ENCODE measurements around the gene ARHGEF10L.

- RRBS: no CpG with 5 or more reads among the region's 15 CpGs
Measured at GRCh38 chr1:16859962-16860448, 61.7 kb upstream of the CROCC start.

DNA sequence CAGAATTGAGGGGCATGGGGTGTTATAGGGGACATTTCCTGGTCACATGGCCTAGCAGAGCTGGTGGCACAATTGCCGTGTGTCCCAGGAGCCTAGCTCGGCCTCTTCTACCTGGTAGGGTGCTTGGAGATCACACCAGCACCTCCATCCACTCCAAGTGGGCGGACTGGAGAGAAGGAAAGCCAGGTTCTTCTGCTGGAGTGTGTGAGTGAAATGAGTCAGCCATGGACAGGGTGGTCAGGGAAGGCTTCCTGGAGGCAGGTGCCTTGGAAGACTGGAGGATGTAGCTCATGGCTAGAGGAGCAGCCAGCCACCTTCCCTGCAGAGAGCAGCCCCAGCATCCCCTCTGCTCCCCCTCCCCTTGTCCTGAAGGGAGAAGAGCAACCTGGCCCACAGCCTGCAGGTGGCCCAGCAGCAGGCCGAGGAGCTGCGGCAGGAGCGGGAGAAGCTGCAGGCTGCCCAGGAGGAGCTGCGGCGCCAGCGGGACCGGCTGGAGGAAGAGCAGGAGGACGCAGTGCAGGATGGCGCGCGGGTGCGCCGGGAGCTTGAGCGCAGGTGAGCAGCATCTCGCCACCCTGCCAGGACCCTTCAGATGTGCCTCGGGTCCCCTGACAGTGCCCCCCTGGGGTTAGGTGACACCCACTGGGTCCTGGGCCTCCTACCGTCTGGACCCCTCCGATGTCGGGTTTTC lies 22.1 kb downstream of the CROCC start:
- RRBS: 93% methylated on average over 2 of the region's 22 CpGs

- RRBS: no CpG with 5 or more reads among the region's 17 CpGs
Measured at GRCh38 chr1:16971801-16972836, 8.3 kb downstream of the MFAP2 start.

GRCh38 chr1:16979206-16979595 lies 1.2 kb downstream of the MFAP2 start:
- RRBS: no CpG with 5 or more reads among the region's 9 CpGs

GRCh38 chr1:16981346-16981729 lies 918 bp upstream of the MFAP2 start:
- RRBS: no CpG with 5 or more reads among the region's 7 CpGs

DNA sequence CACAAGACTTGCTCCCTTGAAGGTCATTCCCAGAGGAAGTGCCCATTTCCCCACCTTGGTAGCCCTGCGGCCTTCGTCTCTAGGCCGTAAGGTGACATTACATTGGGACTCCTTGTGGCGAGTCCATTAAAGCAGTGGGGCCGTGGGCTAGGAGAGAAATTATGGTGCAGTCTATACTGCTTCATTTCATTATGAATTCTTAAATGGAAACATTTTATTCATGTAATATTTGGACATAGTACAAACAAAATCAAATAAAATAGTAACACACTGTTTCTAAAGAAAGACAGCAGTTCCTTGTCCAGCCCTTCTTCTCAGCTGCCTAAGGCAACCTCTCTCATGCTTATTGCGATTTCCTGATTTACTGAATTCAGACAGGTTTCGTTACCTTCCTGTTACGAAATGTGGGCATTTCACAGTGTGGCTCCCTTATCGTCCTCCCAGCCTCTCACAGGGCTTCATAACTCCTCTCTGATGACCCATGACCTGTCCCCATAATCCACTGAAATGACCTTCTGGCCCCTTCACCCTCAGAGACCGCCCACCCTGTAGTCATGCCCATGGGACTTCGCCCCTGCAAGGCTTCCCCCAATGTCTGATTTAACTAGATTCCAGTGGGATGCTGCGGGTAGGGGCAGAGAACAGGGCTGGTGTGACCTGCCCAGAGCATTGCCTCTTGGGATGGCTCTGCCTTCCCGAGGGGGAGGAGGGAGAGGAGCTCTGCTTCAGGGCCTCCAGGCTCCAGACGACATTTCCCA lies 20.8 kb downstream of the PADI2 start:
- RRBS: no CpG with 5 or more reads among the region's 14 CpGs

GRCh38 chr1:17117452-17118737 lies 1.4 kb downstream of the PADI2 start:
- RRBS: no CpG with 5 or more reads among the region's 24 CpGs

GRCh38 chr1:17204641-17204906 lies 354 bp upstream of the PADI1 start:
- RRBS: no CpG with 5 or more reads among the region's 1 CpG

DNA sequence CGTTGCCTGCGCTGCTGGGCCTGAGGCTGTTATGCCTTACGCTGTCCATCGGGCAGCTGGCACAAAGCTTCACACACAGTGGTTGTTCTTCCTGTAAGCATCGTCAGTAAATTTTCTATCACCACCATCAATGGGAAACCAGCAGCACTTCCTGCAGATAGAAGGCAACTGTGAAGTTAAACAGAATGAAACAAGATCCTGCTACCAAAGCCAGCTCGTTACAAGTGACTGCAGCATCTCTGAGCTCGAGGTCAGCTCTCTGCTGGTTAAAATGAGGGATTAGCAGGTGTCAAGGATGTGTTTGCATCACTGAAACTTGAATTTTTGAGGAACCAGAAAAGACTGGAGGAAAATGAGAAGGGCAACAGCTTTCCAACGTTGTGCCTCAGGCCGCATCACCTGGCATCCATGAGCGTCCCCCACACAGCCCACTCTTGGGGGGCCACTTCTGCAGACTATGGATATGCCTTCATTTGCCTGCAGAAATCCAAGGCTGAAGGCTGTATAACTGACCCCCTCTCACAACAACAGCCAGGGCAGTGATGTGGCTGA lies 21.8 kb upstream of the PADI6 start:
- RRBS: no CpG with 5 or more reads among the region's 10 CpGs

- RRBS: no CpG with 5 or more reads among the region's 14 CpGs
Measured at GRCh38 chr1:17404204-17404786, 32.3 kb downstream of the PADI6 start.

- RRBS: no CpG with 5 or more reads among the region's 25 CpGs
Measured at GRCh38 chr1:17412678-17413724, 26.5 kb downstream of the RCC2 start.

- RRBS: 2% methylated on average over 49 of the region's 100 CpGs
Measured at GRCh38 chr1:17437447-17438175, 1.9 kb downstream of the RCC2 start.

DNA sequence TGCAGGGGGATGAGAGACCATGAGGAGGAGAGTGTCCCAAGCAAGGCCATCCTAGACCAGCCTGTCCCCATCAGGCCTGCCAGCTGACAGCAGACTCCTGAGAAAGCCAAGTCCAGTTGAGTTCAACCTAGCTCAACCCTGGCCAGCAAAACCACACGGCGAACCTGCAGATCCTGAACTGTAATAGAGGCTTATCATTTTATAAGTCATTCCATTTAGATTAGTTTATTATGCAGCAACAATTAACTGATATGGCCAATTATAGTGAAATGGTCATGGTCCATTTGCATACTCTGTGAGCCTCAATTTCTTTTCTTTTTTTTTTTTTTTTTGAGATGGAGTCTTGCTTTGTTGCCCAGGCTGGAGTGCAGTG lies 36.3 kb upstream of the ARHGEF10L start:
- RRBS: no CpG with 5 or more reads among the region's 2 CpGs

DNA sequence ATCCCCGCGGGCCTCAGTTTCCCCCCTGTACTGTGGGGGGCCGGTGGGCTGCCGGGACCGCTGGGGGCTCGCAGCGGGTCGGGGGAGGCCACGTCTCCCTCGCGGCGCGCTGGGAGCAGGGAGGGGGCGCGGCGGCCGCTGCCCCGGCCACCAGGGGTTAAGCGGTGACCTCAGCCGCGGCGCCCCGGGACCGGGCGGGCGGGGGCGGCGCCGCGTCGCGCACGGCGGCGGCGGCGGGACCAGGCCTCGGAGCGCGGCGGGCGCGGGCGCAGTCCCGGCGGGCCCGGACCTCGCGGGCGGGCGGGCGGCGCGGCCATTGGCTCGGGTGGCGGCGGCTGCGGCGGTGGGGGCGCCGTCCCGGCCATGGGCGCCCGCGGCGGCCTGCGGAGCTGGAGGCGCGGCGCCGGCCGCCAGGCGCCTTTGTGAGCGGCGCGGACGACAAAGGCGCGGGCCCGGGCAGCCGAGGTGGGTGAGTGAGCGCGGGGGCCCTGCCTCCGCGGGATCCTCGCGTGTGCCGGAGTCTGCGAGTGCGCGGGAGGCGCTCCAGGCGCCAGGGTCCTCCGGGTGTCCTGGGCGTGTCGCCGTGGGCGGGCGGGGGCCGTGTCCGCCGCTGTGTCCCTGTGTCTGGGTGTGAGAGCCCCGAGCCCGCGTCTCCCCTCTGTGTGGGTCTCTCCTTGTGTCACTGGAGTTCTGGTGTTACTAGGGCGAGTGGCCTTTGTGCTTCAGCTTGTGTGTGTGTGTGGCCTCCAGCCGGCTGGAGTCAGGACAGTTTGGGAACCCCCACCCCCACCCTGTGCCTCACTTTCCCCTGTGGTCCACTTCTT lies at the start of gene ARHGEF10L:
ARHGEF10L (plus strand) TSS at position 213 of the 824 bp plus-strand sequence.
- RRBS: 2% methylated on average over 84 of the region's 107 CpGs

GRCh38 chr1:17559777-17560176 lies 20.3 kb downstream of the ARHGEF10L start:
- RRBS: no CpG with 5 or more reads among the region's 3 CpGs

DNA sequence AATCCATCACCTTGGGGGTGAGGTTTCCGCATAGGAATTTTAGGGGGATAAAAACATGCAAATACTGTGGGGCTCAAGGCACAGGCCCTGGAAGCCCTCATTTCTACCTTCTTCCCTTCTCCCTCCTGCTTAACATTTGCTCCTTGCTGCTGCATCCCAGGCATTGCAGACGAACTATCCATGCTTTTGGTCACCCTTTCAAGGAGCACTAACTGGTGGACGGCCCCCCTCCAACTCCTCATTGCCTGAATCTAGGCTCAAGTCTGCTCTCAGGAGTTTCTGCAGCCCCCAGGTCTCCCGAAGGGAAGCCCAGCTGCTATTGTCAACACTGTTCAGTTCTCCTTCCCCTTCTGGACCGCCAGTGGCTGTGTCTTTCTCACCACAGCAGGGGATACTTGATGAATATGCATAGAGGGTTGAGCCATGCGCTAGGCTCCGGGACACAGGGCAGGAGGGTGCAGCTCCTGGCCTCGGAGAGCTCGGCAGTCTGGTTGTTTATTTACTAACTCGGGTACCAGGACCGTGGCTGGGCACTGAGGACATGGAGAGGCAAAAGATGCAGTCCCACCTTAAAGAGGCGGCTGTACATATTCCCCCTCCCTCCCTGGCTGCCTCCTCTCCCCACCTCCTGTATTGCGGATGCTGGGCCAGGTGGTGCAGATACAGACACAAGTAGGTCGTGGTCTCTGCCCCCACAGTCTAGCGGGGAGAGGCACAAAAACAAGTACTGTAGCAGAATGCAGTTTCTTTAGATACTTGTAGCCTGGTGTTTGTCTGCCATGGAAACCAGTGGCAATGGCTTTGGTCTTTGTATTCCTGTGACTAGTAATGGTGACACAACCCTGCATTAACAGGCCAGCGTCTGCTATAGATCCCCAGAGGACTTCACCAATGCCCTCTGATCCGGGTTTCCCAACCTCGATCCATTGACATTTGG lies 26.0 kb downstream of the ARHGEF10L start:
- RRBS: no CpG with 5 or more reads among the region's 18 CpGs

DNA sequence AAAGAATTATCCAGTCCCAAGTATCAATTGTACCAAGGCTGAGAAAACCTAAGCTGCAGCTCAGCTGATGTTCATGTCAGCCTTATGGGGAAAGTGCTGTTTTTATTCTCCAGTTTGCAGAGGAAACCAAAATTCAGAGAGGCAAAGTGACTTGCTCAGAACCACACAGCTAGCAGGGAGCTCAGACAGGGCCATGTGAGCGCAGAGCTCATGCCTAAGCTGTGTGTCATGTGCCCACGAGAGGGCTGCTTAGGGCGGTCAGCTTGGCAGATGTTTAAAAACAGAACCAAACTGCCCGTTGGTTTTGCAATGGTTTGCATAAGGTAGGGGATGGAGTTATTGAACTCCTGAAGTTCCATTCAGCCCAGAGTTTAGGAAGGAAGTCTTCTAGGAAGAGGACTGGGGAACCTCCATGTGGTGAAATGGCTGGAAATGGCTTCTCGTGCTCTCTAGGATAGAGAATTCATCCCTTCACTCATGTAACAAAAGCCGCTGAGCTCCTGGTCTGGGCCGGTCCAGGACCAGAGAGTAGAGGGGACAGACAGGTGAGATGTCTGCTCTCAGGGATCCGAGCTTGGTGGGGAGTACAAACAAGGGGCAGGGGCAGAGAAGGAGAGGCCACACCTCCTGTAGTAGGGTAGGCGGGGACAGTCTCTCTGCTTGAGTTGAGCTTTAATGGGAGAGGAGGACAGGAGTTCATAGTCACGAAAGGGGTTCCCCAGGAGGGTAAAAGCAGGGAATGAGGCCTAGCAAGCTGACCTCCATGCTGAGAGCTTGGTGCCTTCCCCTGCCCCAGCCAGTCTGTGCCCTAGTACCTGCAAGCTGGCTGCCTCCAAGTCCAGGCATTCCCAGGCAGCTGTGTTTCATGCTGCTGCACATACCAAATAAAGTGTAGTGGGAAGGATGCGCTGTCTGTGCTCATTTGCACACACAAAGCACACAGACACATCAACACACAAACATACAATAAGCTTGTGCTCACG lies 46.9 kb downstream of the ARHGEF10L start:
- RRBS: no CpG with 5 or more reads among the region's 12 CpGs

DNA sequence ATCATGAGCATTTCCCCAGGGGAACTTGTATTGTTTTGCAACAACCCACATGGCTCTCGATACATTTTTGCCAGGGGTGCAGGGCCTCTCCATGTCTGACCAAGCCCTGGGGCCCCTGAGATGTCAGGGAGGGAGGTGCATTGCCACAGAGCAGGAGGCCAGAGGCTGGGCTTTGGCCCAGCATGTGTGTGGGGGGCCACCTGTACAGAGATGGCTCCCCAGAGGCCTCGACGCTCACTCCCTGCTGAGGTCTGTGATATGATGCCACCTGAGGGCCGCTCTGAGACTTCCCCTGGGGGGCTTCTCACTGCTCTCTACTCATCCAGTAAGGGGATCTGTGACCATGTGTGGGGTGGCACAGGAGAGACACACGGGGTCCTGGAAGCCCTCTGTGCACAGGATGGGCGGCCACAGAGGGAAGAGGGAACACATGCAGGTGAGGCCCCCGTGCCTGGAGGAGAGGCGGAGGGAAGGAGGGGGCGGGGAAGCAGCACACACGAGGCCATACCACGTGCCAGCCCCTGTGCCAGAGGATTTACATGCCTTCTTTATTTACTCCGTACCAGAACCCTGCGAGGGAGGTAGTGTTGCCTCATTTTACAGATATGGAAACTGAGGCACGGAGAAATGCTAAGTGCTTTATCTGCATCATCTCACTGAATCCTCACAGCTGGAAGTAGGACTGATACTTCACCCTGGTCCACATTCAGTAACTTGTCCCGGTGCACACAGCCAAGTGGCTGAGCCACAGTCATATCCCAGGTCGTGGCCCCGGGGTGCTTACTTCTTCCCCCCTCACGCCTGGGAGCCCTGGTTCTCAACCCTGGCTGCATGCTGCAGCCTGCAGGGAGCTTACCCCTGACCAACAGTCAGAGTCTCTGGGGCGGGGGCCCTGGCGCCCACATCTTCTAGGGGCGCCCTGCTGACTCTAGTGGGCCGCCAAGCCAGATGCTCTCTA lies 56.0 kb downstream of the ARHGEF10L start:
- RRBS: 92% methylated on average over 3 of the region's 22 CpGs

DNA sequence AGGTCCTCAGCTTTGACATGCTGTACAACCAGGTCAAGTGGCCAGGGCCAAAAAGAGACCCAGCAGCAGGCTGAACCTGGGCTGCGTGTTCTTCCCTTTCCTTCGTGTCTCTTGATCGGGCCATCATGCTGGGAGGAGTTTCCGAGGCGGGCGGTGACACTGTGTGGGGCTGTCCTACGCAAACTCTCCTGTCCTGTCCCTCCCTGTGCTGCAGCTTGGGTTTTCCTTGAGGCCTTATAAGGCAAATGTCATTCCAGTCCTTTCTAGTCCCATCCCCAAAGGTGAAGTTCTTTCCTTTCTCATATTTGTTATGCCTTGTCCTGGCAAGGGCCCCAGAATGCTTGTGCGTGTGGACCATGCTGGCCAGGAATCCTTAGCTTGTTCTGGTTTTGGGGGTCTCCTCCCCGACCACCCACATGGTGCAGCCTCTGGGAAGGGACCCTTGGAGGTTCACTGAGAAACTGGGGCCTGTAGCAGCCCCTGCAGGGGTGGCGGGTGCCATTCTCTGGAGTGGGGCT lies 56.8 kb downstream of the ARHGEF10L start:
- RRBS: no CpG with 5 or more reads among the region's 10 CpGs

- RRBS: no CpG with 5 or more reads among the region's 3 CpGs
Measured at GRCh38 chr1:17604966-17605363, 65.5 kb downstream of the ARHGEF10L start.

Measured in cardiac fibroblast (primary cell).